Sigmoid colon (tissue), 4 donors: ENCODE data around the genes UFM1, FREM2 and LHFPL6.

GRCh38 chr13:36359447-36360071 lies 13.4 kb upstream of the SPART start:
- PRO-cap: no peak
- RAMPAGE, long total RNA, 4 experiments: no peak in any of the 4 experiments

DNA sequence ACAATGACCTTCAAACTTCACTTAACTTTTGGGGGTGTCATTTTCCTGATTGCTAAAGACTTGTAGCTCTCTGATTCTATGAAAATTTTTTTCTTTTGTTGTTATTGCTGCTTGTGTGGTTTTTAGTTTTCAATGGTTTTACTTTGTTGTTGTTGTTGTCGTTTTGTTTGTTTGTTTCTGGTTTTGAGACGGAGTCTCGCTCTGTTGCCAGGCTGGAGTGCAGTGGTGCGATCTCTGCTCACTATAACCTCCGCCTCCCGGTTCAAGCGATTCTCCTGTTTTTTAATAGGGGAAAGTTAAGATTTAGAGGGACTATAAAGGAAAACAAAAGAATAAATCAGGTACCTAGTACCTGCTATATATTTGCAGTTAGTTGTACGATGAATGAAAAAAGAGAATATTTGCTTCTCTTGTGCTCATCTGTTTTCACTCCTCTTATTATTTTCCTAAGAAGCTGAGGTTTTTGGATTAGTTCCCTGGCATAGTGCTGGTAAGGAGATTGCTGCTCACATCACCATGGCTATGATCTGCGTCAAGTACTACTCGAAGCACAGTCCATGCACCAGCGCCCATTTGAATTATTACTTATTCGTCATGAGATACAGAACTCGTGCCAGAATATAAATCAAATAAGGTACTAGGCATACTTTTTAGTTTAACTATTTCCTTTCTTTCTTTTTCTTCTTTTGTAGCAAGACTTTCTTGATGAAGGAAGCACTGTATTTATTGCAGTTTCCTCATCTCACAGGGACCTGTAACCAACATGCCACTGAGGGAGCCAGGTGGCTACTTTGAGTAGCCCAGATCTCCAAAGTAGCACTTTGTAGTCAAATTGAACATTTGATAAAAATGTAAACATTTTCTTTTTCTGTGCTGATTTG lies 7.0 kb downstream of the SERTM1 start:
- PRO-cap: no peak
- RAMPAGE, long total RNA, 4 experiments: no peak in any of the 4 experiments

- PRO-cap: no peak
- RAMPAGE, long total RNA, 4 experiments: no peak in any of the 4 experiments
These were observed 9.1 kb downstream of the RFXAP start for GRCh38 chr13:36827912-36828719.

GRCh38 chr13:36998173-36999057 lies 725 bp downstream of the ALG5 start:
- PRO-cap: no peak
- RAMPAGE, long total RNA, 4 experiments: no peak in any of the 4 experiments

DNA sequence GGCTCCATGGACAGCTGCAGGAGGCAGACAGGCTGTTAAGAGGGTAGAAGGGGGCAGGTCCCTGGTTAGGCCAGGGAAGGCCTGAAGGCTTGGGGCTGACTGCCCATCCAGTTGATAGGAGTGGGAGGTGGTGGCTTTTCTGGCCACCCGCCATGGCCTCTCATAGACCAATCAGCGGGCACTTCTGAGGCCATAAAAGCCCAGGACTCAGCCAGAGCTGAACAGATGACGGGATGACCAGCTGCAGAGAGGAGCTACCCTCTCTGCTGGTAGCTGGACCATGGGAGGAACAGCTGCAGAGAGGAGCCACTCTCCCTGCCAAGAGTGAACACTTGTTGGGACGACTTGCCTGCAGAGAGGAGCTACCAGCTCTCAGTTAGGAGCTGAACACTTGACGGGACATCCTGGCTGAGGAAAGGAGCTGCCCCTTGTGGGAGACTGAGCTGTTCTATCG lies 10.8 kb upstream of the SUPT20H start:
- PRO-cap: no peak
- RAMPAGE, long total RNA, 4 experiments: no peak in any of the 4 experiments

- PRO-cap: no peak
- RAMPAGE, long total RNA, 4 experiments: no peak in any of the 4 experiments
These were observed 38.5 kb upstream of the CSNK1A1L start for GRCh38 chr13:37144003-37144233.

DNA sequence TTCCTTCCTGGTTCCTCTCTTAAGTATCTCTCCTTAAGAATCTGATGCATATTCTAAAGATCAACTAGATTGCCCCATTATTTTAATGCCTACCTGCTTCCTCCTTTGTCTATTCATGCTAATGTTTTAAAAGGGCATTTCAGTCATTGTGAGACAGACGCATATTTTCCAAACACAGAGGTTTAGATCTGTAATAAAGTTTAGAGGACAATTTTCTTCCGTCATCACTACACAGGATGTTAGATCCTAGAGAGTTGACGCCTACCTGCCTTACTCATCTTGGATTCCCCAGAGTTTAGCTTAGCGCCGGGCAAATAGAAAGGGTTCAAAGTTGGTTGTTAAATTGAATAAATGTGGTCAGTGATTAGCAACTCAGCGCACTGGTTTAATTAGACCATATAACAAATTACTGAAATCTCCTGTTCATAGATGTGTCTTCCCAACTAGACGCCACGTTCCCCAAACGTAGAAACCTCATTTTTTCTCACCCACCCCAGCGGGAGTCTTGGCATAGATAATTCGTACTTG lies 859 bp upstream of the UFM1 start:
- PRO-cap: no peak
- RAMPAGE, long total RNA, 4 experiments: no peak in any of the 4 experiments

GRCh38 chr13:38349678-38350500 lies at the start of gene UFM1:
Gene UFM1, plus strand, starts transcription at chr13:38349851.
- PRO-cap: bidirectional peak, plus-strand start at chr13:38349812, minus-strand start at chr13:38349544
- RAMPAGE, long total RNA, 4 experiments: start-site peak on the plus strand in 4 of 4 experiments, at chr13:38349824-38349906 at its widest, 554 to 1,142 reads per replicate; start-site peak on the minus strand in 3 of 4 experiments, at chr13:38350251-38350281 at its widest, 16 to 32 reads per replicate

GRCh38 chr13:38363465-38364071 lies 13.9 kb downstream of the UFM1 start:
- PRO-cap: no peak
- RAMPAGE, long total RNA, 4 experiments: no peak in any of the 4 experiments

DNA sequence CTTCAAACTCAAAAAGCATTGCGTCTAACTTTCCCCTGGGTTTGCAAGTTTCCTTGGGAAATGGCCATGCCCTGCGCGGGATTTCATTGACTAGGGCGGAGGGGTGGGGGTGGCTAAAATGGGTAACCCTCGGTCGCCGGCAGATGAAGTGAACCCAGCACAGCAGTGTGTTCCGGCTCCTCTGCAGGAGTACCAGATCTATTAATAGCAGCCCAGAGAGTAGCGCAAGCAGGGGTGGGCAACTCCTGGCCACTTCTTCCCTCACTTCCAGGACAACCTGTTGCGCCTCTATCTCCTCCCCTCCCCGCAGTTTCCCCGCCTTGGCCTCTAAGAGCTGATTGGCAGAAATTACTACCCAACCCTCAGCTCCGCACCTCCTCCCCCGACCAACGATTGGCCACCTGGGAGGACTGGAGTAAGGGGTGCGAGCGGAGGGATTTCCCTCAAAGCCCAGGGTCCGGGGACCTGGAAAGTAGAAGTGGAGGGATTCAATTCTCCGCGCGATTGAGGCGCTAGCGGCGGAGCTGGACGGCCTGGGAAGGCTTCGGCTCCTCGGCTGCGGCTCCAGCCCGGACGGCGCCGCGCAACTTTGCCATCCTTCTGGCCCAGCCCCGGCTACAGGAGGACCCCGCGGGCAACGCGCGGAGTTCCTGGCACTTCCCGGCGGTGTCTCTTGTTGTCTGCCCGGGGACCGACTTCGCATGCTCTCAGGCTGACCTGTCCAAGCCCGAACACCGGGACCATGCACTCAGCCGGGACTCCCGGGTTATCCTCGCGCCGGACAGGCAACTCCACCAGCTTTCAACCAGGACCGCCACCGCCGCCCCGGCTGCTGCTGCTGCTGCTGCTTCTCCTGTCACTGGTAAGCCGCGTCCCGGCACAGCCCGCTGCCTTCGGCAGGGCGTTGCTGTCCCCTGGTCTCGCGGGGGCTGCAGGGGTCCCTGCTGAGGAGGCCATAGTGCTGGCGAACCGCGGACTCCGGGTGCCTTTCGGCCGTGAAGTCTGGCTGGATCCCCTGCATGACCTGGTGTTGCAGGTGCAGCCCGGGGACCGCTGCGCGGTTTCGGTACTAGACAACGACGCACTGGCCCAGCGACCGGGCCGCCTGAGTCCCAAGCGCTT lies at the start of gene FREM2:
Gene FREM2, plus strand, starts transcription at position 475 of the 1,122 bp plus-strand sequence.
- PRO-cap: no peak
- RAMPAGE, long total RNA, 4 experiments: start-site peak on the plus strand in 1 of 4 experiments, centred at position 463 of the sequence, 28 reads per replicate

GRCh38 chr13:38932605-38932804 lies 58.1 kb downstream of the STOML3 start:
- PRO-cap: no peak
- RAMPAGE, long total RNA, 4 experiments: no peak in any of the 4 experiments

- PRO-cap: no peak
- RAMPAGE, long total RNA, 4 experiments: no peak in any of the 4 experiments
These were observed 26.8 kb downstream of the STOML3 start for GRCh38 chr13:38963798-38964344.

DNA sequence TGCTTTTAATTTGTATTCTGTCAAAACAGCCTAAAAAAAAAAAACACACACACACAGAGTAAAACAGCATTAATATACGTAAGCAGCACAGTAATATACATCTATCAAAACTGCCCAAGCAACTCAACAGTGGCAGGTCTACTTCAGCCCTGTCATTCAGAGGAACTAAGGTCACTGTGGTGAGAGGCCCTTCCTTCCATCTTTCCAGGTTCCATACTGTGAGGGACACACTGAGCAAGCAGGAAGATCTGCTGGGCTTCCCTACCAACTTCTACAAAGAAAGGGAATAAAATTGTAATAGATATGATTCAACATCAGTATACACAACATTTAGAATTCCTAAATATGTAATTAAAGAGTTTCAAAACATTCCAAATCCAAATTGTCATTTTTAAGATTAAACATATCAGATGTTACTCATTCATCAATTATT lies 3.7 kb downstream of the PROSER1 start:
- PRO-cap: no peak
- RAMPAGE, long total RNA, 4 experiments: no peak in any of the 4 experiments

GRCh38 chr13:39603040-39603963 lies at the start of gene LHFPL6:
Gene LHFPL6, minus strand, starts transcription at chr13:39603193.
- PRO-cap: bidirectional peak, plus-strand start at chr13:39603286, minus-strand start at chr13:39603181
- RAMPAGE, long total RNA, 4 experiments: start-site peak on the minus strand in 2 of 4 experiments, at chr13:39603129-39603178 at its widest, 131 to 346 reads per replicate

GRCh38 chr13:40101580-40102501 lies 446.4 kb downstream of the COG6 start:
- PRO-cap: no peak
- RAMPAGE, long total RNA, 4 experiments: no peak in any of the 4 experiments

DNA sequence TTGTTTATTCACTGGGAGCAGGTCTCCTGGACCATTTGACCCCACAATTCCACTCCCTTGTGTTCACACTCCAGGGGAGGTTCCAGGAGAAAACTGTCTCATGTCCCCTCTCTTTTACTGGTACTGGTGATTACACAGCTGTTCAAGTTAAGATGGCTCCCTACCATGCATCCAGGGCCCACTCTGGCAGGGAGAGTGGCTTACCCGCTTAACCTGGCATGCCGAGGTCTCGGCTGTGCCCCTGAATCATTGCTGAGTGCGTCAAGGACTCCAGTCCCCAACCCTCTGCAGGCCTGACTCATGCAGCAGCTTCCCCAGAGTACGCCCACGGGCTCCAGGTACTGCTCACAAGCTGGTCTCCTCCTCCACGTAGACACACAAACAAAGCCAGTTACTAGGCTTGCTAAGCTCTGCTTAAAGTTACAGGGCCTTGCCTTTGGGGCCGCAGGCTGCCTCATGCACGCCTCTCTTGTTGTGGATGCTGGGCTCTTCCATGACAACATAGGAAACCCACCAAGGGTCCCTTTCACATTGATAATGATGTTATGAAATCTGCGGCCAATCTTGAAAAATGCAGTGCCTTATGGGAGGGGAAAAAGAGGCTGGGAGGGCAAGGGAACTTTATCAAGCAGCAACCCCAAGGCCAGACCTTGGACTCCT lies 447.4 kb downstream of the COG6 start:
- PRO-cap: no peak
- RAMPAGE, long total RNA, 4 experiments: no peak in any of the 4 experiments

GRCh38 chr13:40189819-40190533 lies 476.5 kb downstream of the FOXO1 start:
- PRO-cap: no peak
- RAMPAGE, long total RNA, 4 experiments: no peak in any of the 4 experiments

GRCh38 chr13:40559311-40560562 lies 106.7 kb downstream of the FOXO1 start:
- PRO-cap: no peak
- RAMPAGE, long total RNA, 4 experiments: no peak in any of the 4 experiments

- PRO-cap: bidirectional peak, plus-strand start at chr13:40664340, minus-strand start at chr13:40664336; bidirectional peak, plus-strand start at chr13:40664858, minus-strand start at chr13:40664758
- RAMPAGE, long total RNA, 4 experiments: no peak in any of the 4 experiments
These were observed 2.1 kb downstream of the FOXO1 start for GRCh38 chr13:40664107-40664965.

DNA sequence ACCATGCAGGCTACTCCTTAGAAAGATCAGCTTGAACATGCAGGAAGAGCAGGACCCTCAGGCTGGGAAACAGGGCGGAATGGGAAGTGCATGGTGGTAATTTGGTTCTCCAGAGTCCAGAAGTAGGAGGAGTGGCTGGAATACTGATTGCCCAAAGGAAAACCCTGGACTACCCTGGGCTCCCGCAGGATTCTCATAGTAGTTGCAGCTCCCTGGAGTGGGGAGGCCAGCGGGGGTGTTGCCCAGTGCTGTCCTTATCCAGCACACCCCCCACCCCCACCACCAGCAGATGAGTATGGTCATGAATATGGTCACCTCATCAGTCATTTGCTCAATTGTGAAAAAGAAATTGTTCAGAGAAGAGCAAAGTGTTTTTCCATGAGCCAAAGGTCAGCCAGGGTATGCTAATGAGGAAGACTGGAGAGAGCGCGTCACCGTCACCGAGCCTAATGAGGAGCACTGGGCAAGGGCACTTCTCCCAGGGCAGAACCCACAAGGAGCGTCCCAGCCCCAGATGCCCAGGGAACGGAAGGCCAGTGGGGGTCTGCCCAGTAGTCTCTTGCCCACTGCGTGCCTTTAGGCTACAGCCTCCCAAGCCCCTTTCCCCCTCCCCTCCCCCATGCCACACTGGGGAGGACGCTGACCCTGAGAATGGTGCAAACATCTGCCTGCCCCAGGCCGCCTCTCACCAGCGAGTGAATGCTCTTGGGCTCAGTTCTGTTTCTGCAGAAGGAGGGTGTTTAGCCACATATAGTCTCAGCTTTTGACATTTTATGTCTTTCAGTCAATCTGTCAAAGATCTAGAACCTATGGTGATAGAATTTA lies 5.3 kb downstream of the SLC25A15 start:
- PRO-cap: no peak
- RAMPAGE, long total RNA, 4 experiments: no peak in any of the 4 experiments